ENCODE results near the genes LIPA, PANK1 and RPP30.

- PRO-cap, 3 experiments: peak in 1 of 3 experiments; most common minus-strand start chr10:88913213 (in 1)
- RAMPAGE, long total RNA, 4 experiments: no peak in any of the 4 experiments
- RRBS: no CpG with 5 or more reads among the region's 9 CpGs
Measured at GRCh38 chr10:88912841-88913595, 33.0 kb downstream of the STAMBPL1 start.

- PRO-cap, 3 experiments: no peak in any of the 3 experiments
- RAMPAGE, long total RNA, 4 experiments: no peak in any of the 4 experiments
- RRBS: no CpG with 5 or more reads among the region's 4 CpGs
Measured at GRCh38 chr10:88937843-88938457, 14.6 kb downstream of the ACTA2 start.

GRCh38 chr10:88980675-88981284 is 9.8 kb upstream of the FAS start:
- PRO-cap, 3 experiments: no peak in any of the 3 experiments
- RAMPAGE, long total RNA, 4 experiments: no peak in any of the 4 experiments
- RRBS: no CpG with 5 or more reads among the region's 5 CpGs

DNA sequence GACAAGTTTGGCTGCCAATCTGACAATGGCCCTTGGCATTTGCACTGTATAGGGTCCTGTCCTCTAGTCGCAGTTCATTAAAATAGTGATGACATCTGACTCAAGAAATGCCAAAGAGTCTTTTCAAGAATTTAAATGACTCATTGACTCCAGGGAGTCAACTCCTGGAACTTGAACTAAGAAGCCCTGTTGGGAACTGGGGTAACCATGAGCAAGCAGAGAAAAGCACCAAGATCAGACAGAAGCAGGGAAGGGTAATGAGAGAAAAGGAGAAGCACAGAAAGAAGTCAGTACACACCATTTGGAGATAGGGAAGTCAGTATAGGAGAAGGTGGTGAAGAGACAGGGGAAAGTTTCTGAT is 90.9 kb downstream of the CH25H start:
- PRO-cap, 3 experiments: no peak in any of the 3 experiments
- RAMPAGE, long total RNA, 4 experiments: no peak in any of the 4 experiments
- RRBS: no CpG with 5 or more reads among the region's 1 CpG

GRCh38 chr10:89163483-89164074 is 43.5 kb downstream of the CH25H start:
- PRO-cap, 3 experiments: no peak in any of the 3 experiments
- RAMPAGE, long total RNA, 4 experiments: no peak in any of the 4 experiments
- RRBS: no CpG with 5 or more reads among the region's 6 CpGs

DNA sequence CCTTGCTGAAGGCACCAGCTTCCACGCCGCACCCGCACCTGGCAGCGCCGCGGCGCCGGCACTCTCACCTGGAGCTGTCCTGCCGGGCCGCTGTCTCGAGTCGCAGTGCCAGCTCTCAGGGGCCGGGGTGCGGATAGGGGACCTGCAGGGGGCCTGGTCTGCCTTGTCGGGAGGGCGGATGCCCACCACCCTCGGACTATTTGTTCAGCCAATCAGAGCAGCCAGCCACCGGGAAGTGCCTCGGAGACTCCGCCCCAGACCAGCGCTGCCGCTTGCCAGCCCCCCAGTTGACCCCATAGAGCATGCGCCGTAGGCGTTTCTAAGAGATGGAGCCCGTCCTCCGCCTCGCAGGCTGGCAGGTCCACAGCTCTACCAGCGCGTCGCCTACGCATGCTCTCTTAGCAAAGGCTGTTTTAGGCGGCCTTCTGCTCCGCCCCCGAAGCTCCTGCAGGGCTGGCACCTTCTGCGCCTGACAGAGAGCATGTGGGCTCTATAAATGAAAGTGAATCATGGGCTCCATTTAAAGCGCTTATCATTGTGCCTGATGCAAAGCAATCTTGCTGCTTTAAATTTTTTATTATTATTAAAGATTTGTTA is at the start of gene LIPA:
LIPA (minus strand) TSS at position 107 of the 597 bp plus-strand sequence.
- PRO-cap, 3 experiments: peak in 3 of 3 experiments; most common plus-strand start position 366 of the sequence (in 2); most common minus-strand start position 107 of the sequence (in 3)
- RAMPAGE, long total RNA, 4 experiments: start-site peak on the minus strand in 4 of 4 experiments, centred at positions 147 to 154 of the sequence, 364 to 2,702 reads per replicate
- RRBS: under 1% methylated on average over 15 of the region's 37 CpGs

DNA sequence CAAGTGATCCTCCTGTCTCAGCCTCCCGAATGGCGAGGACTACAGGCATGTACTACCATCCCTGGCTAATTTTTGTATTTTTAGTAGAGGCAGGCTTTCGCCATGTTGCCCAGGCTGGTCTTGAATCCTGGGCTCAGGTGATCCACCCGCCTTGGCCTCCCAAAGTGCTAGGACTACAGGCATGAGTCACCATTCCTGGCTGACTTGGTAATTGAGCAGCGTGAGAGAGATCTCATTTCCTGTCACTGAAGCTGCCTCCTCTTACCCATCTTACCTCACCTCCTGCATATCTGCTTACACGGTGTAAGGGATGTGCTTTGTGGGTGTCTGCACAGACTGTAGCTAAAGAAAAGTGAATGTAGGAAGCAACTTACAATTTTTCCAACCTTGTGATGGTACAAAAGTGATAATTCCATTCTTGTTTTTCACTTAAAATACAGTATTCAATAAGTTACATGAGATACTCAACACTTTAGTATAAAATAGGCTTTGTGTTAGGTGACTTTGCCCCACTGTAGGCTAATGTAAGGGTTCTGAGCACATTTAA is 9.8 kb downstream of the IFIT3 start:
- PRO-cap, 3 experiments: no peak in any of the 3 experiments
- RAMPAGE, long total RNA, 4 experiments: no peak in any of the 4 experiments
- RRBS: no CpG with 5 or more reads among the region's 6 CpGs

DNA sequence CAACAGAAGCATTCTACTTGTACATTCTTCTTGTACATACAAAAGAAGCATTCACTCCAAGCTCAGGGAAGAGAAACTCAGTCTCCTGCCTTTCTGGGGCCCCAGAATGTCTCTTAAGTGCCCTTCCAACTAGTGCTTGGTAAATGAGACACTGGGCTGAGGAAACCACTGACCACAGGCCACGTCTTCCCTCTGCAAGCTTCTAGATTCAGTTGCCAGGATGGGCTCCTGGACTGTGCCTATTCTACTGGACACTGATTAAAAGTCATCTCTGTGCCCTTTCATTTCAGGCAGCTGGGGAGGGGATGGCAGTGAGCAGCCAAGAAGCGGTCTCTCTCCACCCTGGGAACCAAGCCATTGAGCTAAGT is 8.7 kb upstream of the IFIT1B start:
- PRO-cap, 3 experiments: peak in 1 of 3 experiments; most common plus-strand start position 289 of the sequence (in 1)
- RAMPAGE, long total RNA, 4 experiments: no peak in any of the 4 experiments
- RRBS: no CpG with 5 or more reads among the region's 2 CpGs

DNA sequence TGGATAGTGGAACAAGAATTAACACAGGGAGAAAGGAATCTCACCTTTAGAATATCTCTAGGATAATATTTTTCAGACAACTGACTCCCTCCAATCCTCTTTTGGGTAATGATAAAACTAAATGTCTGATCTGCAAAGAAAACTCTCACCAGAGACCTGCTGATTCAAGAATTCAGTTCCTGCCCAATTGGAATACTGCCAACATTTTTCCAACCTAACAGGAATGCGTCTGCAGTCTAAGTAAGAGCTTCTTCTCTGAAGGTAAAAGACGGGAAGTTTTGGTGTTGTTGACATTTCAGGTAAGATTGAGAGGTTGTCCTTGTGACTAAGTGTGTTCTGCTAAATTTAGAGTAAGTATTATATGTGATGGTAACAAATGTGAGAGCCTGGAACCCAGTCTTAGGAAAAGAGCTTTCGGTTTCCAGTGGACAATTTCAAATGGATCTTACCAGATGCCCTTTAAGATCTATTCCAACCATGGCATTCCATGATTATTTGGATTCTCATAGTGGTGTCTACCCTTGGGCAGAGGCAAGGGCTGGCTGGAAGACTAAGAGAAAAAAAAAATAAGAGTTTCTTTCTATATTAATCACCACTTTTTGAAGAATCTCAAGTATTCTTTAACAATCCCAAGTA is 17.7 kb downstream of the IFIT5 start:
- PRO-cap, 3 experiments: no peak in any of the 3 experiments
- RAMPAGE, long total RNA, 4 experiments: no peak in any of the 4 experiments
- RRBS: no CpG with 5 or more reads among the region's 3 CpGs

- PRO-cap, 3 experiments: peak in 3 of 3 experiments; most common plus-strand start chr10:89644993 (in 3); most common minus-strand start chr10:89645242 (in 3)
- RAMPAGE, long total RNA, 4 experiments: no peak in any of the 4 experiments
- RRBS: 3% methylated on average over 19 of the region's 57 CpGs
Measured at GRCh38 chr10:89644875-89645419, at the start of gene PANK1. Gene PANK1 (minus strand): TSS chr10:89645242.

- PRO-cap, 3 experiments: no peak in any of the 3 experiments
- RAMPAGE, long total RNA, 4 experiments: no peak in any of the 4 experiments
- RRBS: no CpG with 5 or more reads among the region's 7 CpGs
Measured at GRCh38 chr10:89702037-89702455, 656 bp downstream of the KIF20B start.

GRCh38 chr10:89702478-89702878 is 1.1 kb downstream of the KIF20B start:
- PRO-cap, 3 experiments: no peak in any of the 3 experiments
- RAMPAGE, long total RNA, 4 experiments: no peak in any of the 4 experiments
- RRBS: no CpG with 5 or more reads among the region's 4 CpGs

- PRO-cap, 3 experiments: no peak in any of the 3 experiments
- RAMPAGE, long total RNA, 4 experiments: no peak in any of the 4 experiments
- RRBS: no CpG with 5 or more reads among the region's 7 CpGs
Measured at GRCh38 chr10:90453668-90453999, 404.2 kb downstream of the HTR7 start.

DNA sequence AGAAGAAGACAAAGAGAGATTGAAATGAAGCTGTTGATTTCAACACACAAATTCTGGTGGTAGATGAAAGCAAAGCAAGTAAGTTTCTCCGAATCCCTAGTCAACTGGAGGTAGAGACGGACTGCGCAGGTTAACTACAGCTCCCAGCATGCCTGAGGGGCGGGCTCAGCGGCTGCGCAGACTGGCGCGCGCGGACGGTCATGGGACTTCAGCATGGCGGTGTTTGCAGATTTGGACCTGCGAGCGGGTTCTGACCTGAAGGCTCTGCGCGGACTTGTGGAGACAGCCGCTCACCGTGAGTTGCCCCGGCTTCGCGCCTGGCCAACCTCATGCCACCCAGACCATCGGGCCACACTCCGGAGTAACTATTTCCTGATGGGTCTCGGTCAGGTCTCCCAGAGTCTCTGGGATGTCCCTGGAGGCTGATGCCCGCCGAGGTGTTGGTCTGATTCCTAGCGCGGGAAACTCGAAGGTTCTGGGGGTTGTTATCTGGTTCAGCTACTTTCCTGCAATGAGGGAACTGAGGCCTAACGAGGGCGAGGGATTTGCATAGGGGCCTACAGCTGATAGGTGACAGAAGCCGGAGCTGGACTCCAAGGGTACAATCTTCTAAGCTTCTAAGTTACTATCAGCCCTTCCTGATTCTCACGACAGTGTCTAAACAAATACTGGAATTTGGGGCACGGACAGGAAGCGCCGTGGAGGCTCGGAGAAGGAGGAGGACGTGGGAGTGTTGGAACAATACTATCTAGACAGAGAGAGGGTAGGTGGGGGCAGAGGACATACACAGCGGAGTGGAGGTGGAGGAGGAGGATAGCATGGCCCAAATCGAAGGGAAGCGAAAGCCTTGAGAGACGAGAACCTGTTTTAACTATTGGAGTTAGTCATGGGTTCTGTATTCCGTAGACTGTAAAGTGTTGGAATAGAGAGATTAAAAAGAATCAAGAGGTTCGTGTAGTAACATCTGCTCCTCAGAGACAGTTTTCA is at the start of gene RPP30:
RPP30 (plus strand) TSS at position 201 of the 987 bp plus-strand sequence.
- PRO-cap, 3 experiments: peak in 3 of 3 experiments; most common plus-strand start position 201 of the sequence (in 3); most common minus-strand start position 106 of the sequence (in 3)
- RAMPAGE, long total RNA, 4 experiments: start-site peak on the plus strand in 4 of 4 experiments, centred at positions 197 to 206 of the sequence, 56 to 329 reads per replicate
- RRBS: 2% methylated on average over 5 of the region's 44 CpGs

DNA sequence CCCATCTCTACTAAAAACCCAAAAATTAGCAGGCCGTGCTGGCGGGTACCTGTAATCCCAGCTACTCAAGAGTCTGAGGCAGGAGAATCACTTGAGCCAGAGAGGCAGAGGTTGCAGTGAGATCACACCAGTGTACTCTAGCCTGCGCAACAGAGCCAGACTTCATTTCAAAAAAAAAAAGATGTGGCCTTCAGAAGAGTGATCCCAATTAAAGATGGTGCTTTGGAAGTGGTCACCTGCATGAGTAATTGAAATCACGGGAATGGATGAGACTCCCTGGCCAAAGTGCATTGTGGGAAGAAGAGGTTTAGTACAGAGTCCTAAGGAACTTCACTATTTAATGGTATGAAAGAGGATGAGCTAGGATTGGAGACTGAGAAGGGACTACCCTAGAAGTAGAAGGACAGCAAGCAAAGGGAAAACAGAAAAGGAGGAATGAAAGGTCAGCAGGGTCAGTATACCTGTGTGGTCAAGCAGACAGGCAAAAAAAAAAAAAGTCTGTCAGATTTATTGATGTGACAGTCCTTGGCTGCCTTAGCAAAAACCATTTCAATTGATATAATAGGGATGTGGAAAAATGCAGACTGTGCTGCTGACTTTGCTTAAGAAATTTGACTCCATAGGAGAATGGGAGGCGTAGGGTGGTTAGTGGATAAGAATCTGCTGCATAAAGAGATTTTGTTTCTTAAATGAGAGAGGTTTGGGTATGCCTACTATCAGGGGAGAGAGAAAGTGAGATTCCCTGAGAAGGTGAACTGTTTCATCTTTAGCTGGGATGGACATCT is 5.6 kb downstream of the RPP30 start:
- PRO-cap, 3 experiments: no peak in any of the 3 experiments
- RAMPAGE, long total RNA, 4 experiments: no peak in any of the 4 experiments
- RRBS: no CpG with 5 or more reads among the region's 5 CpGs

DNA sequence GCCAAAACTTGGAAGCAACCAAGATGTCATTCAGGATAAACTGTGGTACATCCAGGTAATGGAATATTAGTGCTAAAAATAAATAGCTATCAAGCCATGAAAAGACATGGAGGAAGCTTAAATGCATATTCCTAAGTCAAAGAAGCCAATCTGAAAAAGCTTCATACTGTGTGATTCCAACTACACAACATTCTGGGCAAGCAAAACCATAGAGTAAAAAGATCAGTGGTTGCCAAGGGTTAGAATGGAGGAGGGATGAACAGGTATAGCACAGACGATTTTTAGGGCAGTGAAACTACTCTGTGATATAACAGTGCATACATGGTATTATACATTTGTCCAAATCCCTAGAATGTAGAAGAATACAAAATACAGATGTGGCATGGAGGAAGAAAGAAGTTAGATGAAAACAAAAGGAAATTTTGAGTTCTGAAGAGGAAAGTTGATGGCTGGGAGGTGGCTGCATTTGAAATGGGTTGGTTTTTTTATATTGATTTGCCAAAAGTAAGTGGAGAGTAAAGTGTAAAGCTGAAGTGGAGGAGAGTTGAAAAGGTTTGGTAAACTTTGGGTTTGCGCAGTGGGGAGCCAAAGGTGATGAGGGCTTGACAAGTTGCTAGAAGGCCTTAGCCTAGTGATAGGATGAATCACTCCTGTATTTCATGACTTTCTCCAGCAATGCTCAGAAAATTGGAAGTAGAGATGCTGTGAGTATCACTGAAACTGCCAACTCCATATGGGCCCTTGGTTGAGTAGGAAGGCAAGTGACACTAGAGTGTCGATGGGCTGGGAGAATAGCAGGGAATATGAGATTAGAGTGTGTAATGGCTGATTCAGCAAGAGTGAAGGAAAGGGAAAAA is 49.4 kb upstream of the PCGF5 start:
- PRO-cap, 3 experiments: no peak in any of the 3 experiments
- RAMPAGE, long total RNA, 4 experiments: no peak in any of the 4 experiments
- RRBS: no CpG with 5 or more reads among the region's 3 CpGs

DNA sequence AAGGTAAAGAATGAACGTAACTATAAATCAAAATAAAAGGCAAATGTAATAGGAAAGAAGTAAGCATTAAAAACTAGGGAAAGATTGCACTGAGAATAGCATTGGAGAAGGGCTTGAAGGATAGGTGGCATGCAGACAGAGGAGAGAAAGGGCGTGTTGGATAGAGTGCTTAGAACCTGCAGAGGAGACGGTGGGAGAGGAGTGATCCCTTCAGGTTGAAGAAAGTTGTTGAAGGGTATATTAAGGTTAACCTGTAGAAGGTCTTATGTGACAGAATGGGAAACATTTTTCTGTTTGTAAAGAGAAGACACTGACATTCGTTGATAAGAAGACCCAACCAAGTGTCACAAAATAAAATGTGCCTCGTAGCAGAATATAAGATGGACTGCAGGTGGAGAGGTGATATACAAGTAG is 1.4 kb downstream of the PCGF5 start:
- PRO-cap, 3 experiments: no peak in any of the 3 experiments
- RAMPAGE, long total RNA, 4 experiments: no peak in any of the 4 experiments
- RRBS: no CpG with 5 or more reads among the region's 5 CpGs

DNA sequence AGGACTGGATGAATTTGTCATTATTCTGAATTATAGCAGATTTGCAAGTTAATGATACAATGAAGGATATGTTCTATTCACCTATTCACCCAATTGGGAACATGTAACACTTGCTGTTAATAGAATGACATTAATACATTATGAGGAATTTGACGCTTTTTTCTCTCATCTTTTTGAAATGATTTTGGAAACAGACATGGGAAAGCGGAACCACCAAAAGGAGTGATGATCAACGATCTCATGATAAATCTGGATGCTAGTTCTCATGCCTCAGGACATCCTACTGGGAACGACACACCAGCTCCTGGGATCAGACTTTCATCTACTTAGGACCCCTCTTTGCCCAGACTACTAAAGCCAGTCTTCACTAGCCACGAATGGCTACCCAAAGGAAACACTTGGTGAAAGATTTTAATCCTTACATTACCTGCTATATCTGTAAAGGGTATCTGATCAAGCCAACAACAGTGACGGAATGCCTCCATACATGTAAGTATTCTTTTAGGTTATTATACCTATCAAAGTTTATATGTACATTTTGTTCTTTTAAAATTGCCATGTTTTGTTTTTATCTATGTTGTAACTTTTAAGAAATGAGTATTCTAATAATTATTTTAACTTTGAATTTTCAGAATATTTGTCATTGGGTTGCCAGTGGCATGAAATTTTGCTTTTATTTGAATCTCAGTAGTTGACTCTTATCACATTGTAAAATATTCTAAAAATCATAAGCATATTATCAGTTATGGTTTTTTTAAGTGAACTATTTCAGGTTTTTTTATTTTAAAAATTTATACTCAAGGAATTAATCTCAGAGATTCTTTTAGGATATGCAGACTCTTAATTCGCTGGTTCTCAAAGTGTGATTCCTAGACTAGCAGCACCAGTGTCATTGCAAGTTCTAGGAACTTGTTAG is 2.3 kb downstream of the PCGF5 start:
- PRO-cap, 3 experiments: no peak in any of the 3 experiments
- RAMPAGE, long total RNA, 4 experiments: start-site peak on the plus strand in 1 of 4 experiments, centred at position 333 of the sequence, 55 reads per replicate
- RRBS: no CpG with 5 or more reads among the region's 7 CpGs

DNA sequence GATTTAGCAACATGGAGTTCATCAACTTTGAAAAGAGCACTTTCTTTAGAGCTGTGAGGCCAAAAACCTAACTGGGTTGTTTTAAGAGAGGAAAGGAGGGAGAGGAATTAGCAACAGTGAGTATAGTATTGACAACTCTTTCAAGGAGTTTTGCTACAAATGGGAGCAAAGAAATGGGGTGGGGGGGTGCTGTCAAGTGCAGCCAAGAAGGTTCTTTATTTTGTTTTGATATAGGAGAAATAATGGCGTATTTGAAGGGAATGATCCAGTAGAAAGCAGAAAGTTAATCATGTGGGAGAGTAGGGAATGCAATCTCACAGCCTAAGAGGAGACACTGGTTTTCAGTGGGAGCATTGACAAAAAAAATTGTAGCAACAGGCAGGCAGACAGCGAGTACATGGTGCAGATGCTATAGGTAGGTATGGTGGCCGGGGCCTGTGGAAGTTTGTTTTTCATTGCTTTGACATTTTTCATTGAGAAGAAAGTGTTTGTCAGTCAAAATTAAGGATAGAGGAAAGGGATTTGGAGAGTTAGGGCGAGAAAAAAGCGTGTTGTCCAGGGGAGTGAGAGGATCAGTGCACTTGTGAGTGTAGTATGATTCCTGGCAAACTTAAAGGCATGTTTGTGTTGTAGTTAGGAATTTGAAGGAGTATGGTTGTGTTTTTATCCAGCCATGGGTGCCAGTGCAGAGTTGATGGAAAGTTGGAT is 25.0 kb downstream of the PCGF5 start:
- PRO-cap, 3 experiments: no peak in any of the 3 experiments
- RAMPAGE, long total RNA, 4 experiments: no peak in any of the 4 experiments
- RRBS: no CpG with 5 or more reads among the region's 5 CpGs

GRCh38 chr10:91257118-91257573 is 36.7 kb downstream of the PCGF5 start:
- PRO-cap, 3 experiments: no peak in any of the 3 experiments
- RAMPAGE, long total RNA, 4 experiments: no peak in any of the 4 experiments
- RRBS: no CpG with 5 or more reads among the region's 2 CpGs

Data from adrenal gland (tissue), 7 donors.